Skin of body (tissue), 2 donors: Measurements from ENCODE around the genes MOB3B, C9orf72, ACO1 and DNAJA1.

DNA sequence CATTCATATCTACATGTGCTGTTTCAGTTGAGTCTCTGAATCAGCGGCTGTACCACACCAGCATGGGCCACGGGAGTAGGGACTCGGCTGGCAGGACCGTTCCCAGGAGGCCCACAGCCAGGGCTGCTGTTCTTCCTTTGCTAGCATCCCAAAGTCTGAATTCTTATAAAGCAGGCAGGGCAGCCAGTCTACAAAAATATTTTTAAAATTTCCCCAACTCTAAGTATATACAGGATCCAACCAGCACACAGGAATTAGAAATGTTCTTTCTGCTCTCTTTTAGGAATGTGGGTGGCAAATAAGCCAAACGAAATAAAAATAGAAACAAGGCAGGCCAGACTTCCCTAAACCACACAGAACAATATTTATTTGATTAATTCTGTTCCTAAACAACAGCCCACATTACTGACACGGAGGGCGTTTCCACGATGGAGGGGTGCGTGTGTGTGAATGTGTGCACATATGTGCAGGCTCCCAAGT is 42.9 kb upstream of the EQTN start:
- RAMPAGE, long total RNA = no peak

DNA sequence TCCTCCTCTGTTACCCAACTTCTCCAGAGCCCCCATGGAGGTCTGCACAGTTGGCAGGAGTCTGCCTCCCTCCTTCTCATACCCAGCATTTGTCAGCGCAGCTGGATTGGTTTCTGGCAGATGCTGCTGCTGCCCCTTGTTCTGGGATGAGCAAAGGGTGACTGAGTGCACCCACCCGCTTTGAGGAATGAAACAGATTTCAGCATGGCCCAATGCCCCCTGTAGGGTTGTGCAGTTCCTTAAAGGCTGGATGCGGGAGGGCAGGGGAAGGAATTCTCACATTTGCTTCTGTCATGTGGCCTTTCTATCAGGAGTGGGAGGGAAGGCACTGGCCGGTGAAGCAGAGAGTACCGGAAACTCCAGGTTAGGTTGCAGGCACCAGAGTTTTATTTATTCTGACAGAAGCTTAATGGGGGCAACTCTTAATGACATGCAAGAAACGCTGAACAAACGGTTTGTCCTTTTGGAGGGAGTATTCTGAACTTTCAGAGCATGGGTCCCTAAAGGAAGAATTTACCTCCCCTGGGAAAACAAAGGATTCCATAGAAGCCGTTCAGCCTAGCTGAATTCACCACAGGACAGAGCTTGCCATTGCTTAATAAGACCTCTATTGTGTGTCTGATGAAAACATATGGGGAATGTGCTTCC is 44.0 kb upstream of the EQTN start:
- RAMPAGE, long total RNA = no peak

DNA sequence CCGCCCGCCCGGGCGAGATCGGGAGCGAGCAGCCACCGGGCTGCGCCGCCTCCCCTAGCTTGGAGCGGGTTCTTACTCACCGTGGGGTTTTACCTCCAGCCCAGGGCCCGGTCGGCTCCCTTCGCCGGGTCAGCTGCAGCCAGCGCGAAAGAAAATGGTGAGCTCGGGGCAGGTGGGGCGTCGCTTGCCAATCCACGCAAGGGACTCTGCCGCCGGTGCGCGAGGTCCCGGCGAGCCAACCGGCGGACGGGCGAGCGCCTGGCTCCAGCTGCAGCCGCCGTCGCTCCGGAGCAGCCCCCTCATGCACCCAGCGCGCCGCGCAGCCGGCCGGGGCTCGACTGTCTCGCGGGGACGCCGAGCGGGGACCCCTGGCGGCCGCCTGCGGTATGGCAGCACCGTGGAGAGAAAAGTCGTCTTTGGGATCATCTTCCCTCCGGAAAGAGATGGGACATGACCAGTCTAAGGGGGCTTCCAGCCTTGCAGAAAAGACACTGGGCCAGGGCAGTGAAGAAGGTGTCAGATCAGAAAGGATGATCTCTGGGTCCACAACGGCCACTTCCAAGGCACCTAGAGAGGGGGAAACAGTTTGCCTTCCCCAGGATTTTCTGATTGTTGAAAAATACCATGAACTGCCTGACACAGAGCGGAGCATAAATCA is at the start of gene MOB3B:
Gene MOB3B (minus strand): TSS at position 340 of the 658 bp plus-strand sequence.
- RAMPAGE, long total RNA = no peak

- RAMPAGE, long total RNA = start-site peak on the minus strand at chr9:27573445-27573457, 662 and 84 reads in 2 replicates
Measured at GRCh38 chr9:27573344-27574243, at the start of gene C9orf72. Gene C9orf72, minus strand, starts transcription at chr9:27573481.

GRCh38 chr9:27626522-27626915 is 53.2 kb upstream of the C9orf72 start:
- RAMPAGE, long total RNA = no peak

DNA sequence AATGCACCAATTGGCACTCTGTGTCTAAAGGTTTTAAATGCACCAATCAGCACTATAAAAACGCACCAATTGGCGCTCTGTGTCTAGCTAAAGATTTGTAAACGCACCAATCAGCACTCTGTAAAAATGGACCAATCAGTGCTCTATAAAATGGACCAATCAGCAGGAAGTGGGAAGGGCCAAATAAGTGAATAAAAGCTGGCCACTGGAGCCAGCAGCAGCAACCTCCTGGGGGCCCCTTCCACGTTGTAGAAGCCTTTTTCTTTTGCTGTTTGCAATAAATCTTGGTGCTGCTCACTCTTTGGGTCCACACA is 813.9 kb upstream of the C9orf72 start:
- RAMPAGE, long total RNA = no peak

- RAMPAGE, long total RNA = no peak
Measured at GRCh38 chr9:32383784-32384779, at the start of gene ACO1. Gene ACO1, plus strand, starts transcription at chr9:32384643.

DNA sequence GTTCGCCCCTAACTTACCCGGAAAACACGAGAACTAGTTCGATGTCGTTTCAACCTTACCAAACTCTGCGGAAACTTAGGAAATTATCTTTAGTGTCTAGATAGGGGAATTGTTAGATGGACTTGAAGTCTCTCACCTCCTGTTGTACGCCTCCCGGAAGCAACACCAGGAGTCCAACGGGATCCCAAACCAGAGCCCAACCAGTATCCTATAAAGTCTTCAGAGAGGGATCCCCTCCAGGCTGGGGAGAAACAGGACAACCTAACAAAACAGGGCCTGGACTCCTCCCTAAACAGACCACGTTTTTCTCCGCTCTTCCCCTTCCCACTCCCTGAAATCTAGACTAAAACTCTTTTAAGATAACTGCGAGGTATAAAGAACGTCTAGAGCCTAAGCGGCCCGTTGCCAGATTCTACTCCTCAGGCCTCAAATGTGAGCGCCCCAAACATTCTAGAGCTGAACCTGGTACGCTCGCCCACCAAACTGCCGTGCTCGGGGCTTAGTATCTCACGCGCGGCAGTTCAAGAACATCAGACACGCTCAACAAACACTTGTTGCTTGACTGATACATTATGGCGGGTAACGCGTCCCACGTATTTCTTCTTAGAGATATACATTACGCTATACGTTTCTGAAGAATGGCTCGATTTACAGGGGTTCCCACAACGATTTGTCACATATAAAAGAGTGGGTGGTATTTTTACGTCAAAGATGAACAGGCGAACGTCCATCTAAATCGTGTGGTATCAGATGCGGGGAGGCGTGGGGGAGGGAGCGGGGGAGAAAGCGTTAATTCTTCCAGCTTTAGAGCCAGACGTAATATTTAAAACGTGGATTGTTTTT is 677 bp upstream of the SMIM27 start:
- RAMPAGE, long total RNA = no peak

- RAMPAGE, long total RNA = start-site peak on the plus strand at chr9:33025270-33025294, 2,905 and 156 reads in 2 replicates
Measured at GRCh38 chr9:33024556-33025397, at the start of gene DNAJA1. Gene DNAJA1, plus strand, starts transcription at chr9:33025273.

DNA sequence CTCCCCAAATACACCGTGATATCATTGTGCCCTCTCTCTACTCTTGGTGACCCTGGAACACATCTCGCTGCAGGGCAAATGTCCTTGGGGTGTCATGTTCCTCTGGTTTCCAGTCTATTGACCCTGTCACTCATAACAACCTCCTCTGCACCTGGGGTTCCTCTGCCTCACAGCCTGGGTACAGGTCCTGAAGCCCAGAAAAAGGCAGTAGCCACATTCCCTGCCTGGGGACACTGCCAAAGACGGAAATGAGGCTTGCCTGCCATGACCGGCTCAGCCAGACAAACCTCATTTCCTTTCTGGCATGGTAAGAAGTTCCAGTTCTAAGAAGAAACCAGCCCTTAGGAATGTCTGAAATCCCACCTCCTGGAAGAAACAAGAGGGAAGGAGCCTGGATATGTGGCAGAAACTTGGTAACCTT is 30.5 kb upstream of the SMU1 start:
- RAMPAGE, long total RNA = no peak

- RAMPAGE, long total RNA = no peak
Measured at GRCh38 chr9:33113631-33114459, 37.4 kb upstream of the SMU1 start.

GRCh38 chr9:33136714-33137910 is 30.0 kb downstream of the B4GALT1 start:
- RAMPAGE, long total RNA = no peak

DNA sequence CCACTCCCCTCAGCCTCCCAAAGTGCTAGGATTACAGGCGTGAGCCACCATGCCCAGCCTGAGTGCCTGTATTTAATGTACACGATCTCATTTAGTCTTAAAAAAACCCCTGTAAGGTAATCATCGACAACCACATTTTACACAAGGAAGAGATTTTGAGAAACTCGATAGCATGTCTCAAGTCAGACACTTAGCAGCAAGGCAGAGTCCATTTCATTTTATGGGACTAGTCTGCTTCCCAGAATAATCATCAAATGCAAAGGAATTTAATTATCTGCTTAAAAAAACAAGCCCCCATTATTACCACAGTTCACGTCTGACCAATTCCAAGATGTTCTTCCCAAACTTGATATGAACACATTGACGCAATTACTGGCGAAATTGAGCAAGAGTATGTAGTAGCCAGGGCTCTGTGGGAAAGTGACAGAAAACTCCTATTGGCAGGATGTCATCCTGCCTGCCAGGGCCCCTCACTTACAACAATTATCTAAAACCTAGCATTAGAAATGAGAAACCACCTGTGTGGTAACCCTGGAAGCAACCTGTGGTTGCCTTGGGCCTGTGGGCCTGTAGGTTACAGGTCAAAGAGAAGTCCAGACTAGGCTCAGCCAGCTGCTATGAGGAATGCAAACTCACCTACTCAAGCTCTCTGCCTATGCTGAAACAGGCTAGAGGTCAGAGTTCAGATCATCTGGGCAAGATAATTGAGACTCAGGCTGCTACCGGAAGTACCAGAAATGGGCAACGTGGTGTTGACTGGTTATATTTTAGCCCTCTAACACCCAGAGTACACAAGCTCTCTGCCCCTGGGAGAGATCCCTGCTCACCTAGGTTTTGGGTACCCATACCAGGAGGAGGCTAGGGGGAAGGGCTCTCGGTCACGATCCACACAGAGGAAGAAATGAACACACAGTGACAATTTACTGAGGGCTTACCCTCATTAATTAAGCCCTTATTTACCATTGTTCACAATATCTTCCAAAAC is 1.6 kb downstream of the B4GALT1 start:
- RAMPAGE, long total RNA = no peak

GRCh38 chr9:33172160-33173166 is 5.3 kb upstream of the B4GALT1 start:
- RAMPAGE, long total RNA = no peak

GRCh38 chr9:33234507-33235034 is 5.4 kb upstream of the SPINK4 start:
- RAMPAGE, long total RNA = no peak

- RAMPAGE, long total RNA = no peak
Measured at GRCh38 chr9:33297403-33297984, 7.2 kb downstream of the NFX1 start.

- RAMPAGE, long total RNA = no peak
Measured at GRCh38 chr9:33375709-33376512, 26.5 kb downstream of the AQP7 start.

DNA sequence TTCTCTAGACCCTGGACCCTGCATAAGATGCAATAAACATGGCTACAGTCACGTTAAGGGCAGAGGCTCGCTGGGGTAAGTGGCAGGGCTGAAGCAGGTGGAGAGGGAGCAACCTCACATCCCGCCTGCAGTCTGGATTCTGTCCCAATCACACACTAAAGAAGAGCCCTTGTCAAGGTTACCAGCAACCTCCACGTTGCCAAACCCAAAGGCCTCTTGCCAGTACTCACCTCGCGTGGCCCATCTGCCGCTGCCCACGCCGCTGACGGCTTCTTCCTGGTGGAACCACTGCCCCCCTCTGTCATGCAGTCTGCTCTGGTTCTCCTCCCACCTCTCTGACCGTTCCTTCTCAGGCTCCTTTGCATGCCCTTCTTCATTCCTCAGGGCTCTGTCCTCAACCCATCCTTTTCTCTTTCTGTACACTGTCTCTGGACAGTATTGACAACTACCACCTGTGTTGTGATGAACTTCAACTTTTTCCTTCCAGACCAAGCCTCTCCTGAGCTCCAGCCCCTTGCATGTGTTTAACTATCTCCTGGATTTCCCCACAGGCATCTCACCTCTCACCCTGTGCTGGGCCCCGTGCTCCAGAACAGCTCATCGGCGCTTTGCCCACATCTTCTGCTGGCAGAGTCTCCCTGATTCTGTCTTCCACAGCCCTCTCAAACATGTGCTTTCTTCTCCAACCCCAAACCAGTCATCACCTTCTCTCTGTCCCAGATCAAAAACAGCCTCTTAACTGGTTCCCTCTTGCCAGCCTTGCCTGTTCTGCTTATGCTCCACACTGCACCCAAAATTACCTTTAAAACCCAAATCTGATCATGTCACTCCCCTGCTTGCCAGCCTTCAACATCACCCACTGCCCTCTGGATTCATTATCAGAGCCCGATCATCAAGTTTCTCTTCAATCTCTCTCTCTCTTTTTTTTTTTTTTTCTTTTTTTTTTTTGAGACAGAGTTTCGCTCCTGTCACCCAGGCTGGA is 8.5 kb downstream of the AQP7 start:
- RAMPAGE, long total RNA = no peak

GRCh38 chr9:33523367-33523883 is 626 bp upstream of the ANKRD18B start:
- RAMPAGE, long total RNA = no peak

- RAMPAGE, long total RNA = no peak
Measured at GRCh38 chr9:33814064-33814583, 2.8 kb upstream of the UBE2R2 start.